Fibroblast of the aortic adventitia (primary cell): ENCODE measurements around the gene DIP2A.

DNA sequence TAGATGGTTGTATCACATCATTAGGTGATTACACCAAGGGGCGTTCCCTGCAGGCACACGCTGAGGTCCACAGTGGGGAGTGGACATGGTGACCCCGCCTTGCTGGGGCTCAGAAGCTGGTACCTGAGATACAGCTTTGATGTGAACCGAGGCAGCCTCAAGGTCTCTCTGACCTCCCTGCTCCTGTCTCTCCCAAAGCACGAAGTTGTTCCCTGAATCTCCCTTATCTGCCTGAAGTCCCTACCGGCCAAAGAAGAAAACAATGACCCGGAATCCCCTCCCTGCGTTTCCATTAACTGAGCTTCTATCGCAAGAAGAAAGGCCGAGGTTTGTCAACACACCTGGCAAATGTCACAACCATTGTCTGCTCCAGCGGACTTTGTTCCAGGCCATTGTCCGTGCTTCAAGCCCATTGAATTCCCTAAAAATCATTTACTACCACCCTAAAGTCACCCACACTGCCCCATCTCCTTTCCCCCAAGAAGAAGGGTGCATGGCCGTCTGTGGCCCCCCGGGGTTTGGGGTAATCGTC lies 48.3 kb upstream of the COL18A1 start:
- CAGE, long polyA plus RNA = no peak

DNA sequence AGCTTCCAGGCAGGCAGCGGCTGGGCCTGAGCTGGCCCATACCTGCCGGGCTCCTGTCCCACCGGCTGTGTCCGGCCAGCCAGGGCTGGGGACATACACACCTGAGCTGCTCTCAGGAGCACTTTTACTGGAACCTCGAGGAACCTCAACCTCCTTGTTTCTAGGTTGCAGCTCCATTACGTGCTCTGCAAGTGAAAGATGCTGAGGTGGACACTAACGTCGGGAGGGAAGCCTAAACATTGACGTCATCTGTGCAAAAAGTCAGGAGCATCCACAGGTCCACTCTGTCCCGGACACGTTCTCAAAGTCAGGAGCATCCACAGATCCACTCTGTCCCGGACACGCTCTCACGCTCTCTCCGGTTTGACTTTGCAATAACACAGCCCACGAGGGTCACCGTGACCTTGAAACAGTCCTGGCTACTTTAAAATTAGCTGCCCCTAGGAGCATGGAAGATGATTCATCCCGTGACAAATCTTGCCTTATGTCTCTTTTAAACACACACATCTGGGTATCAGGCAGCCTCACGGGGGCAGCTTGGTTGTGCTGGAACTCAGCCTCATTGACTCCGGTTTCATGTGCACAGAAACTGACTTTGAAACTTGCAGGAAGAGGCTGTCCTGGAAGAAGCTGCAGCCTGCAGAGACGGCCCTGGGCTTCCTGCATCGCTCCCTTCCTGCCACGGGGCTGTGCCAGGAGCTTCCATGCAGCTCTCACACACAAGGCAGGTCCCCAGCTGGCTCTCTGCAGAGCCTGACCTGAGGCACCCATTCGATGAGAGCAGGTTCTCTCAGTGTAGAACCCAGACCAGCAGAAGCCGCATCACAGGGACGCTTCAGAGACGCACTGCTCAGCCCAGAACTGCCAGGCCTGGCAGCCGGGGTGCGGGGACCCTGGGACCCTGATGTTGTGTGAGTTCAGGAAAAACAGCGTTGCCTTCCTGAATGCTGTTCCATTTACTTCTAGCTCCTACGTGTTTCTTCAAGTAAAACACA lies 18.1 kb upstream of the COL18A1 start:
- CAGE, long polyA plus RNA = no peak

- CAGE, long polyA plus RNA = no peak
Observed at GRCh38 chr21:45427536-45428274, 22.7 kb downstream of the COL18A1 start.

GRCh38 chr21:45440609-45441301 lies 35.8 kb downstream of the COL18A1 start:
- CAGE, long polyA plus RNA = no peak

- CAGE, long polyA plus RNA = no peak
Observed at GRCh38 chr21:45449381-45450294, 44.7 kb downstream of the COL18A1 start.

GRCh38 chr21:45479731-45480266 lies 62.4 kb downstream of the SLC19A1 start:
- CAGE, long polyA plus RNA = no peak

- CAGE, long polyA plus RNA = no peak
Observed at GRCh38 chr21:45535572-45536020, 6.6 kb downstream of the SLC19A1 start.

DNA sequence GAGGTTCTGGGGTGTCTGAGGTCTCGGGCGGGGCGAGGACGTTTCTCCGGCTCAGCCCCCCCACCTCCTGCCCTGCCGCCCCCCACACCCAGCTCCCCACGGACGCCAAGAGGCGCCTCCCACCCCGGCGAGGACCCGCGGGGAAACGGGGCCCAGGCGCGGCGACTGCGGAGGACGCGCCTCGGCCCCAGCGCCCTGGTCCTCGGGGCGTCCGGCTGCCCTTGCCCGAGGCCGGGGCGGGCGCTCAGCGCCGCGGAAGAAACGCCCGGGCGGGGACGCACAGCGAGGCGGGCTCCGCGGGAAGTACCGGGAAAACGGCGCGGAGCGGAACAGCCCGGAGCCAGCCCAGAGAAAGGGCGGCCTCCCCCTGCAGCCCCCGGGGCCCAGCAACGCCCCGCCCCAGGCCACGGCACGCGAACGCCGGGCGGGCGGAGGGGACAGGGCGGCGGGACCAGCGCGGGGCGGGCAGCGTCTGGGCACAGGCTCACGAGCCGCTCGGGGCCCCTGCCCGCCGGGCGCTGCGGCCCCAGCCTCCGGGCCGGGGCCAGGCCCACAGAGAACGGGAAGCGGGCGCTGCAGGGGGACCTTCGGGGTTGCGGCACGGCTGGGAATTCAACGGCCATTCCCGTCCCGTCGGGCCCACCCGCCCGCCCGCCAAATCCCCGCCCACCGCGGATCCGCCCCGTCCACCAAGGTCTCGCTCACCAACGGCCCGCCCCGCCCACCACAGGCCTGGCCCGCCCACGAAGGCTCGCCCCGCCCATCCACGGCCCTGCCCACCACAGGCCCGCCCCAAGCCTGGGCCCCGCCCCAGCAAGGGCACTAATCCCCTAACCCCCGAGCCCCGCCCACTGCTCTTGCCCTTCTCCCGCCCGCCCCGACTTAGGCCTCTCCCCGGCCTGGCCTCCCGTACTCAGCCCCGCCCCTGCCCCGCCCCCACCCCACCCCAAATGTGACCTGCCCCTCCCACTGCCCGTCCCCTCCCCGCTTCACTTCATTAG lies 899 bp upstream of the PCBP3 start:
- CAGE, long polyA plus RNA = no peak

DNA sequence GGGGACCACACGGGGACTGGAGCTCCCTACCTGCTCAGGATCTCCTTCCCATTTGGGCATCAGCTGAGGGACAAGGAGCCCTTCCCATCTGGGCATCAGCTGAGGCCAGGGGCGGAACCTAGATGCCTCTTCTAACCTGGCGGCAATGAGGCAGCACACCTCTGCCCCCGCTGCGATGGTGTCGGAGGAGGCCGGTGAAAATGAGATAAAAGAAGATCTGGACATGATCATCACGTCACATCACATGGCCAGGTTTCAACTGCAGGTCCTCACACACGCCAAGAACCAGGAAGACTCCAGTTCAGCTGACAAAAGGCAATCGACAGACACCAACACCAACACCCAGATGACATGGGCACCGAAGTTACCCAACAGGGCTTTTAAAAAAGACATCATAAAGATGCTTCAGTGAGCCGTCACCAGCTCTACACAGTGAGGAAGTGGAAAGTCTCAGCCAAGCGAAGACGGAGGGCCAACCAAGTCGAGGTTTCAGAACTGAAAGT lies 154.4 kb upstream of the COL6A1 start:
- CAGE, long polyA plus RNA = no peak

- CAGE, long polyA plus RNA = no peak
Observed at GRCh38 chr21:45973542-45974680, 7.7 kb upstream of the COL6A1 start.

GRCh38 chr21:45983745-45984845 lies 2.5 kb downstream of the COL6A1 start:
- CAGE, long polyA plus RNA = no peak

- CAGE, long polyA plus RNA = no peak
Observed at GRCh38 chr21:45987286-45987710, 5.7 kb downstream of the COL6A1 start.

GRCh38 chr21:46060644-46061119 lies 37.2 kb upstream of the COL6A2 start:
- CAGE, long polyA plus RNA = no peak

DNA sequence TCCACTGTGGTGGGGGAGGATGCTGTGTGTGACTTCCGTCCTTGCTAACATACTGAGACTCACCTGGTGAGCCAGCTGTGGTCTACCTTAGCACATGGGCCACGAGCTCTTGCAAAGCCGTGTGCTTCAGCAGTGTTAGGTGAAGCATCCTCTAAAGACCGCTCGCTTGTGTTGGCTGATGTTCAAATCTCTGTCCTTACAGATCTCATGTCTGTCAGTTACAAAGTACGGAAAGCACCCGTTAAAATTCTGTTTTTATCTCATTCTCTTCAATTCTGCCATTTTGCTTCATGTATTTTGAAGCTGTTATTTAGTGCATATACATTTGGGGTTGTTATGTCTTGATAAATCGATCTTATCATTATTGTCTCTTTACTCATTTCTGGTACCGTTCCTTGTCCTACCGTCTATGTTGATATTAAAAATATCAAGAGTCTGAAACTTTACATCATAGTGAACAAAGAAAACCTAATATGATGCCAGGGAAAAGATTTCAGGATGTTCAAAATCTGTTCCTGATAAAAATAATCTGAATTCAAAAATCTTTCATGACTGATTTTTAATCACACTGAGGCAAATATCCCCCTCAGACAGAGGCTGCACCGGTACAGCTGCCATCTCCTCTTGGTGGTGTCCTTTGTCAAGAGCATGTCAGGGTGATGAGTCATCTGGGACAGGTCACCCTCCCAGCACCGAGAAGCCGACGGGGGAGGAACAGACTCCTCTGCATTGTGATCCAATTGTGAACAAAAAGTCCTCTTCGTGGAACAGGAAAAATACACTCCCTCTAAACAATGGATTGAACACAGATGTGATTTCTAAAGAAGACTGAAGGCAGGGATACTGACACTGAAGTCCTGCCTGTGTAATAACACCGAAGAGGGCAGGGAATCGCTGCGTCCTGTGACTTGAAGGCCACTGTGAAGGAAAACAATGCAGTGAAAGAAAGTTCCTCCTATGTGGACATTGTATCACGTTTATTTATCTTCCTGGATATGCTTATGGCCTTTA lies 4.0 kb upstream of the SPATC1L start:
- CAGE, long polyA plus RNA = no peak

DNA sequence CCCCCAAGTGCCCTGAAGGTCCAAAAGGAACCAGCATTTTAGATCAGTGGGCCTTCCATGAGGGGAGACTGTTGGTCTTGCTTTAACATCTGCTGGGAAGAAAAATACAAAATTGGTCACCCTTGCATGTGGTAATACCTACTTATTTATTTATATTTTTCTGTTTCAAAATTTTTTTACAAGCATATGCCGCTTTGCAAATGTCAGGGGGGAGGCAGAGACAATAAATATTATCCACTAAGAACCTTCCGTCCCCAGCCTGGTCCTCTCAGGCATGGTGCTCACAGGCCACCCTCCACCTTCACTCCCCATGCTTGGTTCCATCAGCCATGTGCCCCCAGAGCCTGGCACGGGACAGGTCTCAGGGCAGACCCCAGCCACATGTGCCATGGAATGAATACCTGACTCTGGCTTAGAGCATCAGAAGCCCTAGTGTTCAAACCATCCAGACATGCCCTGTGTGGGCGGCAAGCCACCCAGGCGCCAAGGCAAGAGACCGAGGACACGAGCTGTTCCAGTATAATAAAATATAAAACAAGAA lies 5.5 kb downstream of the LSS start:
- CAGE, long polyA plus RNA = no peak

DNA sequence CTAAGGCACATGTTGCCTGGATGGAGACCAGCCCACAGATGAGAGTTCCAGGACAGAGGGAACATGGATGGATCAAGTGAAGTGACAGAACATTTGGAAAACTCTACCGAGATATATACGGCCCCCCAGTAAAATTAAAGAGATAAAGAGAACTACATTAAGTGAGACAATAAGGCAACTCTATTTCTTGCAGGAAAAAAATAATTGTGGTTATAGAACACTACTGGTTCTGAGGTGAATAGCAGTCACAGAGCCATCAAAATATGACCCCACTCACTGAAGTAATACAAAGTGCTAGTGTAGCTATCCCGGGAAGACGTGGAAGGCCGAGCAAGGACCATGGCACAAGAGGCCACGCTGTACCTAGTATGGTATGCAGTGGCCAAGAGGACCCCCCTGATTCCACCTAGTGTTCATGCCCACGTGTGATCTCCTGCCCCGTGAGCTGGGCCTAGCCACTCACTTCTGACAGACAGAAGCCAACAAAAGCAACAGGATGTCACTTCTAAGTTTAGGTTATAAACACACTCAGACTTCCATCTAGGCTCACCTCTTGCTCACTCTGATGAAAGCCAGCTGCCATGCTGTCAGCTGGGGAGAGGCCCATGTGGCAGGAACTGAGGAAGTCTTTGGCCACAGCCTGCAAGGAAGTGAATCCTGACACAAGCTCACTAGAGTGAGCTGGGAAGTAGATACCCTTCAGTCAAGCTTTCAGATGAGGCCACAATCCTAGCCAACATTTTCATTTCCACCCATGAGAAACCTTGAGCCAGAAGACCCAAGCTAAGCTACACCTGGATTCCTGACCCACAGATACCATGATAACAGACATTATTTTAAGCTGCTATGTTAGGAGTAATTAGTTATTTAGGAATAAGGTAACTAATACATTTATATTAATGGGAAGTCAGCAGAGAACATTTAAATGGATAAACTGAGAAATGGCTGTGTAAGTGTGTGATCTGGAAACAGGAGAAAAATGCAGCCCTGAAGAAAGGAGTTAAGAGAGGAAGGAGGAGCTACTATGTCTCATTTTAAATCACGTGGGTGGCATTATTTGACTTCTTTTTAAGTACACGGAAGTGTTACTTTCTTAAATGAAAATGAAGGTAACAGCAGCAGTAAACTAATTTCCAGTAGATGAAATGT lies 21.8 kb upstream of the LSS start:
- CAGE, long polyA plus RNA = no peak

DNA sequence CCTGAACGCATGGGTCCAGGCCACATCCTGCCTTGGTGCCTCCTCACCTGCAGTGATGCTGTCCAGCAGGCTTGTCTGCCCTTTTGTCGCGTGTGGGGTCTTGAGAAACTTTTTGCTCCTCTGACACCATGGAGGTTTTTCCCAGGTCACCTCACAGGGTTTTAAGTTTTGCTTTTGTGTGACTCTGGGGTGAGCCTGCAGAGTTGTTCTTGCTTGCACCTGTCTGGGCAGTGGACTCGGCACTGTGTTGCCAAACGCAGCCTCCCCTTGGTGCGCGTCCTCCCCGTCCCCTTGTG lies 62.6 kb downstream of the PCNT start:
- CAGE, long polyA plus RNA = no peak

DNA sequence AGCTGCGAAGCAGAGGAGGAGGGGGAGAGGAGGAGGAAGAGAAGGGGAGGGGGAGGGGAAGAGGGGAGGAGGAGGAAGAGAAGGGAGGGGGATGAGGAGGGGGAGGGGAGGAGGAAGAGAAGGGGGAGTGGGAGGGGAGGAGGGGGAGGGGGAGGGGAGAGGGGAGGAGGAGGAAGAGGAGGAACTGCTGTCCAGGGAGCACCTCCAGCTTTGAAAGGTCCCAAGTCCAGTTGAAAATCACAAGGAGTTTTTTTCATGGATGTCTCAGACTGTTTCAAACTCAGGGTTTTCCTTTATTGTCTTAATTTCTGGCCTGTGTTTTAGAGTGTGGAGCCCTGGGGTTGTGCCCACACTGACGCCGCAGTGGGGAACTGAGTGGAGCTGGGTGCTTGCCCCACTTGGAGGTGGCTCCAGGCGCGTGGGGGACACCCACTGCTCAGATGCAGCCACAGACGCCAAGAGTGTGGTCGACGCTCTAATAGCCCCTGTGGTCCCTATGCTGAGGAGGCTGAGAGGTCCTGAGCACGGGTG lies 34.9 kb upstream of the DIP2A start:
- CAGE, long polyA plus RNA = no peak

DNA sequence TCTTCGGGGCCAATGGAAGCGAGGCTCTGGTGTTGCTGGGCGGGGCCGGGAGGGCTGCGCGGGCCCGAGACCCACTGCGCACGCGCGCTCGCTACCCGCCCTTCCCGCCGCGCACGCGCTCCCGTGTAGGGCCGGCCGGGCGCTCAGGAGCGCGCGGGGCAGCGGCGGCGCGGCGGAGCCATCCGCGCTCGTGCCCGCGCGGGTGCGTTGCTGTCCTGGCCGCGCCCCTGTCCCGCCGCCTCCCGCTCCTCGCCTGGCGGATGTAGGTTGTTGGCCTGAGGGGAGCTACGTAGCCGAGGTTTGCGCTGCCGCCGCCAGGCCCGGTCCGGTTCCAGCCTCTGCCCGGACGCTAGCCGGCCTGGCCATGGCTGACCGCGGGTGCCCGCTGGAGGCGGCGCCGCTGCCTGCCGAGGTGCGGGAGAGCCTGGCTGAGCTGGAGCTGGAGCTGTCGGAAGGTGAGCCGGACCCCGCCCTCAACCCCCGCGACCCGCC lies at the start of gene DIP2A:
Gene DIP2A (plus strand): TSS at position 124 of the 492 bp plus-strand sequence.
- CAGE, long polyA plus RNA = no peak

GRCh38 chr21:46554046-46554412 lies 50.9 kb downstream of the S100B start:
- CAGE, long polyA plus RNA = no peak